Cerebral cortex (tissue), 2 donors: ENCODE measurements around the gene OBSL1.

DNA sequence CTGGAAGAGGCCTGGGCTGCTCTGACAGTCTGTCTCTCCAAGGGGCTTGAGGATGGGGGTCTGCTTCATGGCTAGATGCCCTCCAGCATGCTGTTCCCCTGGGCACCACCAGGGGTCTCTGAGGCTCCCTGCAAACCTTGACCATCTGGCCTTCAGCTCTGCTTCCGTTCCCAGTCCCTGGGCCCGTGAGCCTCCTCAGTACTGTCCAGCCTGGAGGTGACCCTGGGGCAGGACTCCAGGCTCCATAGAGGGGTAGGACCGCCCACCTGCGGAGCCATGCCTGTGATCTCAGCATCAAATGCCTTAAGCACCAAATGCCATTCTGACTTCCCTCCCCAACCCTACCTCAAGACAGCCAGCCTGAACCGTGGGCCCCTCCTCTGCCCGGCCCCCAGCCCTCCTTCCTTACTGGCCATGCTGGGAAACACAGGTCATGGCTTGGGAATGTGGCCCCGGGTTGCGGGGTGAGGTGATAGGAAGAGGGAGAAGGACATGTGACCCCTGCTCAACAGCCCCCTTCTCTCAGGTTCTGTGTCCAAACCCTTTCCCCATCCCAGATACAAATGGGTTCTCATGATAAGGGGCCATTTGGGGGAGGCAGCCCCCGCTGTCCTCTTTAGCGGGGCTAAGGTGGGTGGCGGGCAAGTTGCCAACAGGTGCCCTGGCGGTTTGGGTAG lies 25.0 kb downstream of the SPEG start:
- PRO-cap, 2 experiments: no peak in any of the 2 experiments

- PRO-cap, 2 experiments: no peak in any of the 2 experiments
Measured at GRCh38 chr2:219508166-219508520, 6.1 kb upstream of the ASIC4 start.

GRCh38 chr2:219551866-219552291 lies 8.1 kb downstream of the TMEM198 start:
- PRO-cap, 2 experiments: no peak in any of the 2 experiments

DNA sequence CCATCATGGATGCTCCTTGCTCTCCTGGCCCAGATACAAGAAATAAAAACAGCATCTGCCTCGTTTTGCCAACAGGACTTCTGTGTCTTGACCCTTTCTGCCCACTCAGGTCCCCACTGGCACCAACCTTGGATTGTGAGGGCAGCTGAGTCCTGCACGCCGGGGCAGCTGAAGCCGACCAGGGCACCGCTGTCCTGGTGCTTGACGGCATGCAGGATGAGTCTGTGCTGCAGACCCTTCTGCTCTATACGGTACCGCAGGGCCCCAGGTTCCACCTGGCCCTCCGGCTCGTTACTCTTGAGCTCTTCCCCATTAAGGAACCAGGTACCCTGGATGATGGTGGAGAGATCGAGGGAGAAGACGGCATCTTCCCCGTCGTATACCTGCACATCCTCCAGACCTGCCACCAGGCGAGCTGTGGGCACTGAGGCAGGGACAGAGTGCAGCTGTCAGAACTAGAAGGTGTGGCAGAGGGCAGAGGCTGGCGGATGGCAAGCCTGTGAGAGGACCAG lies 4.6 kb downstream of the OBSL1 start:
- PRO-cap, 2 experiments: no peak in any of the 2 experiments

- PRO-cap, 2 experiments: peak in 1 of 2 experiments; most common plus-strand start chr2:219571609 (in 1); most common minus-strand start chr2:219571416 (in 1)
Measured at GRCh38 chr2:219571360-219571803, at the start of gene OBSL1. Gene OBSL1 (minus strand): TSS chr2:219571539.

DNA sequence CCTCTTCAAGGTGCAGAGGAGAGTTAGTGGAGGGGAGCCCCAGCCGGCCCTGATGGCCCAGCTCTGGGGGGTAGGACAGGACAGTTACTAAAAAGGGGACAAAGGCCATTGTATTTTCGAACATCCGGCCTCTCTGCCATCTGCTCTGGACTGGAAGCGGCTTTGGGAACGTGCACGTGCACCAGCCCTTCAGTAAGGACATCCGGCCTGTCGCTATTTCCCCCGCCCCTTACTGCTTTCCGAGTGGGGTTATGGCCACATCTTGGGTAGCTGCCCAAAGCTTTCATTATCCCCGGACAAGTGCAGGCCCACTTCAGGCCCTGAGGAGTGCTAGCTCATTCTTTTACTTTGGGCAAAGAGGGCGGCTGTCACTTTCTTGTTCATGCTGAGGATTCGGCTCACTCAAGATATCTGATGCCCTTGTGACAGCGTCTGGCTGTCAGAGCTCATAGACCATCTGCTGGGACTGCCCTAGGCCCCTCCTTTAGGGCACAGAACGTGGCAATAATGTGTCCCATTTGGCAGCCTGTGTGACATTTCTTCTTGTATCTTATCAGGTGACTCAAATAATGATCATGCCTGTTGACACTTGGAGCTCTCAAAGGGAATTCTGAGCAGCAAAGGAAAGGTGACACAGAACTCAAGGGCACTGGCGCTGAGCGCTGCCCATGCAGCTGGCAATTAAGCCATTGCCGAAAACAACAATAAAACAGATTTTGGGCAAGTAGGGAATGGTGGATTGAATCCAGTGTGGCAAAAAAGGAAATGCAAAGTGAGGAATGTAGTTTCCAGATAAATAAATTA lies 17.6 kb downstream of the SLC4A3 start:
- PRO-cap, 2 experiments: peak in 1 of 2 experiments; most common minus-strand start position 152 of the sequence (in 1)

DNA sequence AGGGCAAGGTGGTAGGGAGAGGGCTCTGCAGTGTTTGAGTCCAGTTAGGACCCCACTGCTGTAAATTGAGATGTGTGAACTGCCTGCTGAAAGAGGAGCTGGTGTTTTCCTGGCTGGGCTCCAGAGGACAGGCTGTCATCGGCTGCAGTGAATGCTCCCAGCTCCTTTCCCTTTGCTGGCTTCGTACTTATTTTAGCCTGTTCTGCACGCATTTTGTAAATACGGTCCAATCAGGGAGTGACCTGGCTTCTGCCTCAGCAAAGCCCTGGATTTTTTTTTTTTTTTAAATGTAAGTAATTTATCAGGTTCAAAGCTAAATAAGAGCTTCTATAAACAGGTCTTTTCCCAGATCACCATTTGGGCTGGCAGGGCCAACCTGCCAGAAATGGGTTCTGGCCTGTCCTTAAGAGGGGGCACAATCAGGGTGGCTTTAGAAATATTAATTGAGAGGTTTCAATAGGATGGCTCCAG lies 37.6 kb downstream of the SLC4A3 start:
- PRO-cap, 2 experiments: no peak in any of the 2 experiments

DNA sequence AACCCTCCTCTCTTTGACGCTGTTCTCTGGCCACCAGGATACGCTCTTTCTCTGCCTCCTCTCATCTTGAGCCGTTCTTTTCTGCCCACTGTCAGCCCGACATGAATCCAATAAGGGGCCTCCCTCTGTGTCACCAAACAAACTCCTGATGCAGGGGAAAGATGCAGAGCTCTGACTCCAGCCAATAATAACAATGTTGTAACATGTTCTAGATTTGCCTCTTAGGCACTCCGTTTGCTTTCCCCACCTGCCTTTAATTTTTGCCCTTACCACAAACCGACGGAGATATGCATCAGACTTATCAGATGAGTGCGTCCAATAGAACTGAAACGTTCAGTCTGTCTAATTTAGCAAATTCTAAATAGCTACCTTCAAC lies 449.4 kb downstream of the SLC4A3 start:
- PRO-cap, 2 experiments: no peak in any of the 2 experiments

DNA sequence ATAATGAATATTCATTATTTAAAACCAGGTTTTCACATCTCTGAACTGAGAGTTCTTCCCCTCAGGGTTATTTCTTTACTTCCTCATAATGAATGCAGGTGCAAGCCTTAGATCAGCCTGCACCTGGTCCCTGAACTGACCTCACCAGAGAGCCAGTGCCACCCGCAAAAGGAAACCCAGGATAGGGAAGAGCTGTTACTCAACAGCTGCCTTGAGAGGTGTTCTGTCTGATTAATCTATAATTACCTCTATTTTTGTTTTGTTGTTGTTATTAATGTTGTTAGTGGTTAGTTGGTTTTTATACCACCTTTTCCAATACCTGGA lies 368.9 kb downstream of the EPHA4 start:
- PRO-cap, 2 experiments: no peak in any of the 2 experiments

DNA sequence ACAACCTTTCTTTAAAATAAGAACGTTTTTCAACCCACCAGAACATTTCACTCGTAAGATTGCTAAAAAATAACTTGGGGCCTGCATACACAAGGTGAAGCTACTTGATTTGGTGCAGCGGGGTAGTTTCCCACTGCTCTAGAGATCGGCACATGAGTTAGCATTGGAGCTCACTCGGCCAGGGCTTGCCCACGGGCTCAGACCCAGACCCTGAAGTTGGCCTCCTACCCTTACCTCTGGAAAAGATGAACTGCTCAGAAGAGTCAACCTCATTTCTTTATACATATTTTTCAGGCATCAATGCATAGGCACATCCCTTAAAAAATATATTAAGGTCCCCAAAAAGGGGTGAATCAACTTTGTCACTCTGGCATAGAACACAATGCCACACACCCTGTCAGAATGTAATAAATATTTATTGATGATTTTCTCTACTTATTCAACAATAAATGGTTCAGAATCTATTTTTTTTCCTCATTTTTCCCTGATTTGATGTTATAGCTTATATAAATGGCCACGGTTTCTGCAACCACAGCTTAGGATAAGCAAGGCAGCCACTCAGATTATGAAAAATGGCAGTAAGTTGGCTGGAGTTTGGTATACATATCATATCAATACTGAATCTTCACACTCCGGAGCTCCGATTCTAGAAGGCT lies 153.4 kb downstream of the EPHA4 start:
- PRO-cap, 2 experiments: no peak in any of the 2 experiments

DNA sequence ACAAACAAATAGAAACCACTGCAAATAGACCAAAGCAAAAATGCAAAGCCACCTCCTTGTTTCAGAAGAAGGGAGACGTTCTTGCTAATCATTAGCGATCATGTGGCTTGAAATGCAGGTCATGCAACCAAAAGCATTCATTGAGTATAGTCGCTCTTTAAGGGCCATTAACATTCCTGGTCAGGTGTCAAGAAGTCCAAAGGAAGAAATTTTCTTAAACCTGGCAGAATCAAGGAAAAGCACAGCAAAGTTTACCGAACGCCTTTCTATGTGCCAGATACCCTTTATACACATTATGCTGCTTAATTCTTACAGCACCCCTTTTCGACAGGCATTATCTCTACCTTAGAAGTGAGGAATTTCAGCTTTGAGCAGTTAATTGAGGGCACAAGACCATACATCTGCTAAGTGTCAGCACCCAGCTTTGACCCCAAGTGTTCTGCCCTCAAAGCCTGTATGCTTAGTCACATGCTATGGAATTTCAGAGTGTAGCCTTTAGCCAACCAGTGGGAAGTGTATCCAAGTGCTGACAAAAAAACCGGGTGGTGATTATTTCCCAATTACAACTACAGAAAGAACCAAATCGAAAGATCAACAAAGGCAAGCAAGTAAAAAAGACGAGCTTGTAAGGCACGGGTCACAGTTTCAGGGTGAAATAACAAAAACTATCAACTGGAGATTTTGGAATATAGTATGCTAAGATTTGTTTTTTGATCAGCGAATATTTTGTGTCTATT lies 70.7 kb downstream of the EPHA4 start:
- PRO-cap, 2 experiments: no peak in any of the 2 experiments

GRCh38 chr2:221570216-221570711 lies 1.8 kb downstream of the EPHA4 start:
- PRO-cap, 2 experiments: peak in 1 of 2 experiments; most common plus-strand start chr2:221570600 (in 1); most common minus-strand start chr2:221570585 (in 1)

GRCh38 chr2:221572369-221572646 lies 204 bp upstream of the EPHA4 start:
- PRO-cap, 2 experiments: peak in 1 of 2 experiments; most common plus-strand start chr2:221572498 (in 1)

DNA sequence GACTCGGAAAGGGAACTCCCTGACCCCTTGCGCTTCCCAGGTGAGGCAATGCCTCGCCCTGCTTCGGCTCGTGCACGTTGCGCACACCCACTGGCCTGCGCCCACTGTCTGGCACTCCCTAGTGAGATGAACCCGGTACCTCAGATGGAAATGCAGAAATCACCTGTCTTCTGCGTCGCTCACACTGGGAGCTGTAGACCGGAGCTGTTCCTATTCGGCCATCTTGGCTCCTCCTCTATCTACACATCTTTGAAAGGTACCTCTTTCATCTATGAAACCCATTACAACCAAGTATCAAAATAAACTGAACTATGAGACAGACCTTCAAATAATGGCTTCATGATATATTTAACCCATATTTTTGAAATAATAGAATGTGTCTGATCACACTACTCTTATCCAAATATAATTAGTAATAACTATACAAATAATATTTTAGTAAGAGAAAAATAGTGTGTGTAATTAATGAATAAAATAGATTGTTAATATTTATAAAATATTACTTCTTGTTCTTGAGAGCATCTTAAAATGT lies 143.3 kb downstream of the PAX3 start:
- PRO-cap, 2 experiments: no peak in any of the 2 experiments

- PRO-cap, 2 experiments: peak in 1 of 2 experiments; most common plus-strand start chr2:222319295 (in 1); most common minus-strand start chr2:222319114 (in 1)
Measured at GRCh38 chr2:222318805-222319631, 937 bp downstream of the ENSG00000288658 start.

DNA sequence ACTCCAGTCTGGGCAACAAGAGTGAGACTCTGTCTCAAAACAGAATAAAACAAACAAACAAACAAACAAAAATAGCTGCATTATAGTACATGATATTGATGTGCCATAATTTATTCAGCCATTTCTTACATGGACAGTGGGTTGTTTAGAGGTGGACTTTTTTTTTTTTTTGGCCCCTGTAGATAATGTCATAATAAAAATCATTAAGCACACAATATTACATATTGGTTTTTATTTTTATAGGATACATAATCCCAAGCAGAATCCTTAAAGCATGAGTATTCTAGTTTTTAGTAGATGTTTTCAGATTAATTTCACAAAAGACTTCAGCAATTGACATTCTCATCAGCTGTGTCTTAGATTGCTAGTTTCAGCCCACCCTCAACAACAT lies 24.0 kb upstream of the ENSG00000288658 start:
- PRO-cap, 2 experiments: no peak in any of the 2 experiments

DNA sequence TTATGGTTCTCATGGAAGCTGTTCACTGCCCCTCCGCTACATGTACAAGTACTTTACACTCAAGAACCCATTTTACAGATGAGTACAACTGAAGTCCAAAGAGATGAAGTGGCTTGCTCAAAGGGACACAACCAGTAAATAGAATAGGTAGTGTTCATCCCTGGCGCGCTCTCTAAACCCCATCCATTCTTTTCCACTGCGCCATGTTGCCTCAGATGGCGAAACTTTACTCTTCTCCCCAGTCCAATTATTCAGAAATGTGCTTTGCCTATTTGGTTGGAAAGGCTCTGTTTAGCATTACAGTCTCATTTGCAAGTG lies 60.6 kb downstream of the SGPP2 start:
- PRO-cap, 2 experiments: no peak in any of the 2 experiments

GRCh38 chr2:222548946-222549388 lies 106.9 kb downstream of the FARSB start:
- PRO-cap, 2 experiments: no peak in any of the 2 experiments

GRCh38 chr2:222652900-222653377 lies 3.0 kb downstream of the FARSB start:
- PRO-cap, 2 experiments: no peak in any of the 2 experiments

GRCh38 chr2:222792336-222792941 lies 68.4 kb upstream of the ACSL3 start:
- PRO-cap, 2 experiments: peak in 1 of 2 experiments; most common plus-strand start chr2:222792485 (in 1); most common minus-strand start chr2:222792399 (in 1)